ENCODE data around the genes ARSB, DMGDH, MTX3 and SPZ1.

DNA sequence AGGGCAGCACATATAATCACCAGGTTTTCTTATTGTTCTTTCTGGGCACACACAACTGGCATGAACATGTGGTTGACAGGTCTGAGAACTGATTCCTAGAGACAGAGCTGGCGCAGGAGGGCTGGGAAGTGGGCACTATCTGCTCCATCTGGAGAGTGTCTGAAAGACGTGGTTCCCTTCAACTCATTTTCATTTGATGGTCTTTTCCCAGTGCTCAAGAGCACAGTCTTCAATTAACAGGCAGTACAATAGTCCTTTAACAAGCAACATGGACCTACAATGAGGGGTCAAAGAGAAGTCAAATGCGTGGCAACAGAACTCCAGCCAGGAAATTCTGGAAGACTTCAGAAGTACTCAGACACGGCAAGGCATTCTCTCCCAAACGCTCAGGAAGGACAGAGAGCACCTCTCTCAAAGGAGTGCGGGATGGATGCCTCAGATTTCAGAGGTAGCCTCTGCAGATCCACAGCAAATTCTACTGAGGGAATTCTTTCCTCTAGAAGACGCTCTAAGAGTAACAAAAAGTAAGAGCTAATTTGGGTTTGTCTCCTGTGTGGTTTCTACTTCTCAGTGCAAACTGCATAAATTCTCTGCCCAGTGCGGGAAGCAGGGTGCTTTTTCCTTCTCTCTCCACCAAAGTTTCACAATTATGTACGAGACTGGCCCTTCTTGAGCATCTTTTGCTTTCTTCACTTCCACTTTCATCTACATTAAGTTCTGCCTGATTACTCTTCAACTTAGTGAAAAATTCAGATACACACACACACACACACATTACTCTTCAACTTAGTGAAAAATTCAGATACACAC, 56.5 kb downstream of the LHFPL2 start:
- PRO-cap, 2 experiments, result no peak in any of the 2 experiments

- PRO-cap, 2 experiments, result no peak in any of the 2 experiments
Measured at GRCh38 chr5:78690997-78691693, 42.6 kb upstream of the LHFPL2 start.

DNA sequence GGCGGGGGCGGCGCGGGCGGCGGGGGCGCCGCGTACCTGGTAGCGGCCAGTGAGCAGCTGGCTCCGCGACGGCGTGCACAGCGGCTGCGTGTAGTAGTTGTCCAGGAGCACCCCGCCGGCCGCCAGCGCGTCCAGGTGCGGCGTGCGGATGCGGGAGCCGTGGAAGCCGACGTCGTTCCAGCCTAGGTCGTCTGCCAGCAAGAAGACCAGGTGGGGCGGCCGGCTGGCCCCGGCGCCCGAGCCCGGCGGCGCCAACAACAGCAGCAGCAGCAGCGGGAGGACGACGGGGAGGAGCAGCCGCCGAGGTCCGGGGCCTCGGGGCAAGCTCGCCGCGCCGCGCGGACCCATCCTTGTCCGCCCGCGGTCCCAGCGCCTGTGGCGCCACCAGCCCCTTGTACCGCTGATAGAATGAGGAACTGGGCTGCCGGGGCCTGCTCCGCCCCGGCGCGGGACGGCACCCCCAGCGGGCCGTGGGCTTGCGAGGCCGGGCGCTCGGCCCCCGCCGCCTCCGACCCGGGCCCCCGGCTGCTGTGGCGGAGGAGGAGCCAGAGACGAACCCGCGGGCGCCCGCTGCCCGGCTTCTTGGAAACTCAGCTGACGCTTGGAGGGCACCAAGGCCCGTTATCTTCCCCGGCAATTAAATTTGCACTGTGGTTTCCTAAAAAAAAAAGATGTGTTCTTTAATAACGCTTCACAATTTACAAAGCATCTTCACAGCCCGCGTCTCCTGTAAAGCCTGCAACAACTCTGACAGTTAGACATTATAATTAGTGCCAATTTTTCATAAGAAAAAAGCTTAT, at the start of gene ARSB:
ARSB (minus strand) TSS at position 410 of the 800 bp plus-strand sequence.
- PRO-cap, 2 experiments, result peak in 2 of 2 experiments; most common plus-strand start position 93 of the sequence (in 1); most common minus-strand start position 527 of the sequence (in 2)

DNA sequence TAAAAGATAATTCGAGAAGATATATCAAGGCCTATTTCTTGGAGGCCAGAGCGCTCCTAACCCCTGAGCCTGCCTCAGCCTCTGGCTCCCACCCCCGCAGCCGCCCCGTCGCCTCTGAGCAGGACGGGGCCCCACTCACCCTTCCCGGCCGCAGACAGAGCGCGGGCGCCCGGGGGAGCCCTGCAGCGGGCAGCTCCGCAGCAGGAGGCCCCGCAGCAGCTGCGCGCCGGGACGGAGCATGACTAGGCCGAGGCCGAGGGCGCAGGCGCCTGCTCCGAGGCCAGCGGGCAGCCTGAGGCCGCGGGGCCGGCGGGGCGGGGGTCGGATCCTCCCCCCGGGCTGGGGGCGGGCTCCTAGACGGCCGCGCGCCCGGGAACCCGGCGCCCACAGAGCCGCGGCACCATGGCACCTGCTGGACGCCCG, at the start of gene DMGDH:
DMGDH (minus strand) TSS at position 294 of the 423 bp plus-strand sequence.
- PRO-cap, 2 experiments, result no peak in any of the 2 experiments

GRCh38 chr5:79093870-79094634, 17.6 kb upstream of the BHMT start:
- PRO-cap, 2 experiments, result no peak in any of the 2 experiments

DNA sequence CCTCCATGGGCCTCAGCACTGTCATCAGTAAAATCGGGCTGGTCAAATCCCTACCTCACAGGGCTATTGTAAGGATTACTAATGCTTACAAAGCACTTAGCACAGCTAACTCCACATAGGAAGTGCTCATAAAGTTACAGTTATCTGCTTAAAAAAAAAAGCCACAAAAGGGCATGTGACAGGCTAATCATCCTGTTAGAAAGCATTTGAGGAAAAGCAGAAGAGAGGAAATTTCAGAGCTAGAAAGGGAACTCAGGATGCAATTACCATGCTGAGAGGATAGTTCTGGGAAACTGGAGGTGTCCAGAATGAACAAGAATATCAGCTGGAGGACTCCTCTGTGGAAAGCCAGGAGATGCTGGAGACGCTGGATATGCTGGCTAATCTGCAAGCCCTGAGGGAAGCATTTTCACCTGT, 4.5 kb upstream of the BHMT start:
- PRO-cap, 2 experiments, result no peak in any of the 2 experiments

DNA sequence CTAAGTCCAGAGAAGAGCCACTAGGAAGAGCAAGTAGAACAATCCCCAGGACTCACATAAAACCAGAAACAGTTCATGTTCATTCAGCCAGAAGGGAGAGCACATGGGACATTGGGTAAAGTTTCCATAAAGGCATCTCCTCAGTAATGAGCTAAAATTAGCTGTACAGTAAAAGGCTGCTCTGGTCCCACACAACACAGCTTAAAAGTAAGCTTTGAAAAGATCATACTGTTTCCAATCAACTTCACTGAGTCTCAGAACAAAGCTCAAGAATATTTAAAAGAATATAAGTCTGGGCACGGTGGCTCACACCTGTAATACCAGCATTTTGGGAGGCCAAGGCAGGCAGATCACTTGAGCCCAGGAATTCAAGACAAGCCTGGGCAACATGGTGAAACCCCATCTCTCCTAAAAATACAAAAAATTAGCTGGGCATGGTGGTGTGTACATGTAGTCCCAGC, 32.3 kb downstream of the HOMER1 start:
- PRO-cap, 2 experiments, result no peak in any of the 2 experiments

- PRO-cap, 2 experiments, result no peak in any of the 2 experiments
Measured at GRCh38 chr5:79514378-79514471, 291 bp upstream of the HOMER1 start.

GRCh38 chr5:79733490-79733802, 43.8 kb downstream of the CMYA5 start:
- PRO-cap, 2 experiments, result no peak in any of the 2 experiments

DNA sequence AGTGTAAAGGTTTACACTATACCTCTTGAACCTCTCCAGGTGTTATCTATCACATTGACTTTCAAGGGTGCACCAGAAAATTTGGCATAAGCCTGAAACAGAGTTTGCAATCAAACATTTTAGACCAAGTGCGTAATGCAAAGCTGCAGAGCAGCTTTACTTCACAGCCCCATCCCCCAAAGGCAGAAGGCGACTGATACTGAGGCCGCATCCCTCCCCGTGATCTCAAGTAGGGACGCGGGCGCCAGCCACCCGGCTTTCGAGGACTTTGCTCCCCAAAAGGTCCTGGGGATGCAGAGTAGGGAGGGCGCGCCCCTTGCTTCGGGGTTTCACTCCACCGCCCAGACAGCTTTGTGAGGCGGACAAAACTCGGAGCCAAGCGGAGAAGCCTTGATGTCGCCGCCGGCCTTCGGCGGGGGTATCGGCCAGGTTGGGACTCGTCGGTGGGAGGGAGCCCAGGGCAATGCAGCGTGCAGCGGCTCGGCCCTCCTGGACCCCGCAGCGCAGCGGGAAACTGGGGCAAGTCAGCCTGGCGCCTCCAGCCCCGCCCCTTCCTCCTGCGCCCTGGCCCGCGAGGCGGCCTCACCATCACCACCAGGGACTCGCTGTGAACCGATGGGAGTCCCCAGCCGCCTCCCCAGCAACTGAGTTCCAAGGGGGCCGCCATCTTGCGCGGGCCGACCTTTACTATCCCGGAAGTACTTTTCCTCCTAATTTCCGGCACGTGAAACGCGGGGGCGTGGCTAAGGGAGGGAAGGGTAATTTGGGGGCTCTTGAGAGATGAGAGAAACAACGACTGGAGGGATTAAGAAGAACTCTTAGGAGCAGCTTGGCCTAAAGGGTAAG, at the start of gene MTX3:
MTX3 (minus strand) TSS at position 691 of the 846 bp plus-strand sequence.
- PRO-cap, 2 experiments, result peak in 2 of 2 experiments; most common minus-strand start position 516 of the sequence (in 1)

DNA sequence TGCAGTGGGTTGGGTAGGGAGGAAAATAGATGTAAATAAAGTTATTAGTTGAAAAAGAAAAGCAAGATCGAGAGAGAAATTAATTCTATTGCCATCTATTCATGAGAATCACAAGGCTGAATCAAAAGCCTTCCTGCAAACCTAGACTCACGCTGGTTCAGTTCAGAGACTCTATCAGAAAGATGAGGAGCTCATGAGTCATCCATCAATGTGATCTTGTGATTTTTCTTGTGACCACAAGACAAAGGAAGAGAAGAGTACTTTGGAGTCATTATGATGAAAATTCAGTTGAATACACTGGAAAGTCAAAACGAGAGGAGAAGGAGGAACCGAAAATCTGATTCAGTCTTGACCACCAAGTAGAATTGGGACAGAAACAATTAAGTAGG, 90.7 kb downstream of the THBS4 start:
- PRO-cap, 2 experiments, result no peak in any of the 2 experiments

GRCh38 chr5:80142495-80143084, 107.4 kb downstream of the THBS4 start:
- PRO-cap, 2 experiments, result no peak in any of the 2 experiments

DNA sequence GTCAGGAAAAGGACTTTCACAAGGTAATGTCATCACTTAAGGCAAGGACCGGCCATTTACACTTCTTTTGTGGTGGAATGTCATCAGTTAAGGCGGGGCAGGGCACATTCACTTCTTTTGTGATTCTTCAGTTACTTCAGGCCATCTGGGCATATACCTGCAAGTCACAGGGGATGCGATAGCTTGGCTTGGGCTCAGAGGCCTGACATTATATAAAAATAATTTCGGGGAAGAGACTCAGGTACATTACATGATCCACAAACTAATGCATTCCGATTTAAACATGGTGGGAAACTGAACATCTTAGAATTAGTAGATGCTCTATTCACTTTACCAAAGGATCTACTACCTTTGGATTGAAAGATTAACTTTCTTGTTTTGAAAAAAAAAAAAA, 70.1 kb downstream of the SERINC5 start:
- PRO-cap, 2 experiments, result no peak in any of the 2 experiments

- PRO-cap, 2 experiments, result no peak in any of the 2 experiments
Measured at GRCh38 chr5:80254498-80254788, 1.4 kb downstream of the SERINC5 start.

DNA sequence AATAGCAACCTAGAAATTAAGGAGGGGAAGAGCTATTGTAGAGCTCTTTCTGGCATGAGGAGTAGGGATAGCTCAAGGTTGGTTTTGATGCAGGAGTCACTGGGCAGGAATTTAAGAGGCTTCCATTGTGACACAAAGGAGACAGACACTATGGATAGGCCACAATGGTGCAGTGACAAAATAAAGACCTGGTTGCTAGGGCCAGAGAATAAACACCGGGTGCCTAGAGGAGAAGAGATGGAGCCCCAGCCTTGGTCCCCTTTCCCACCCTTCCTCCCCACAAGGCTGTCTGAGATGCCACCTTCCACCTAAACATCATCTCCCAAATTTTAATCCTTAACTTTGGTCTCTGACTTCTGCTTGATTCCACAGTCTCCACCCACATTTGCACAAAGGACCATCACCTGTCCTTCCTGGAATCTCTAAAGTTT, at the start of gene SPZ1:
SPZ1 (plus strand) TSS at position 238 of the 431 bp plus-strand sequence.
- PRO-cap, 2 experiments, result no peak in any of the 2 experiments

GRCh38 chr5:80656257-80656689, 1.5 kb upstream of the DHFR start:
- PRO-cap, 2 experiments, result no peak in any of the 2 experiments

DNA sequence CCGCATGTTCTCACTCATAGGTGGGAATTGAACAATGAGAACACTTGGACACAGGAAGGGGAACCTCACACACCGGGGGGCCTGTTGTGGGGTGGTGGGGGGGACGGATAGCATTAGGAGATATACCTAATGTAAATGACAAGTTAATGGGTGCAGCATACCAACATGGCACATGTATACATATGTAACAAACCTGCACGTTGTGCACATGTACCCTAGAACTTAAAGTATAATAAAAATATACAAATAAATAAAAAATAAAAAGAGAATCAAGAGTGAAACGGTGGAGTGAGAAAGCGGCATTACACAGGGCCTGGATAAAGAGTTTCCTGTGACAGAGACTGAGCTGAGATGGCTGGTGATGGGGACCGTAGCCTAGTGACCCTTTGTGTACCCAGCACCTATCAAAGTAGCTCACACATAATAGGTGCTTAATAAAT, 44.0 kb upstream of the DHFR start:
- PRO-cap, 2 experiments, result no peak in any of the 2 experiments

GRCh38 chr5:80960453-80961662, 695 bp downstream of the RASGRF2 start:
- PRO-cap, 2 experiments, result no peak in any of the 2 experiments

- PRO-cap, 2 experiments, result no peak in any of the 2 experiments
Measured at GRCh38 chr5:81234062-81234643, 1.0 kb downstream of the CKMT2 start.

- PRO-cap, 2 experiments, result no peak in any of the 2 experiments
Measured at GRCh38 chr5:81342505-81342792, 41.1 kb downstream of the ZCCHC9 start.

All from Colon Carcinoma Metastatic in the Lung (tissue), 2 donors.